ENCODE measurements around the genes GDPGP1 and IQGAP1.

GRCh38 chr15:89498090-89498833, 1.9 kb upstream of the RHCG start:
- PRO-cap, 3 experiments: no peak in any of the 3 experiments

DNA sequence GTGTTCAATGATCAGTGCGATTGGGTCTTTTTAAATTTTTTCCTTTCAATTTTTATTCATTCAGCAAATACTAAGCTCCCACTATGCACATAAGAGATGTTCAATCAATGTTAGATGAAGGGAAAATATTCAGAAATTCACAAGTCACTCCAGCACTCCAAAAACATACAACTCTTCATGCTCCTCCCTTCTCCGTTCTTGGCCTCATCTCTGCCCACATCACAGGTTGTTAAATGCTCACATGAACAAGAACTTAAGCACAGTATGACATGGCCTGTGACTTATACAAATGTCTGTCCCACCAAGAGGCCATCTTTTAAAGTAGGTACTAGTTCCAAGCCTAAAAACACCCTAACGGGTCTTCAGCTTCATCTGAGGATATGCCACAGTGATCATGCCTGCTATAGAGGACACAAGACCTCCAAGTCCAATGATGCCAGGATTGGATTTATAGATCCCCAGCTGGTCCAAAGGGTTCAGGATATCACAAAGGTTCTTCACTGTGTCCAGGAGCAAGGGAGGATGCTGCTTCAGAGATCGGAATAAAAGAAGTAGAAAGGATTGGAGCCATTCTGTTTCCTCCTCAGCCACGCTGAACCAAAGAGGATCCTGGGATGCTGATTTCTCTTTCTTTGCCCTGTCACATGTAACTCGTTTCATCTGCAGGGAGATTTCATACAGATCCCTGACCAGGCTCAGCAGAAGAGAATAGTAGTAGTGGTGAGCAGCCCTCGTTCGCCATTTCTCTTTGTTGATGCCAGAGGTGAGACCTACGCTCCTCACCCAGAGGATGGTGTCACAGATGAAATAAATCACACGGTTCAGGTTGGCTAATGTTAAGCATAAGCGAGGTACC, 4.1 kb upstream of the PLIN1 start:
- PRO-cap, 3 experiments: no peak in any of the 3 experiments

- PRO-cap, 3 experiments: no peak in any of the 3 experiments
Observed at GRCh38 chr15:89792780-89793315, 16.7 kb downstream of the MESP2 start.

DNA sequence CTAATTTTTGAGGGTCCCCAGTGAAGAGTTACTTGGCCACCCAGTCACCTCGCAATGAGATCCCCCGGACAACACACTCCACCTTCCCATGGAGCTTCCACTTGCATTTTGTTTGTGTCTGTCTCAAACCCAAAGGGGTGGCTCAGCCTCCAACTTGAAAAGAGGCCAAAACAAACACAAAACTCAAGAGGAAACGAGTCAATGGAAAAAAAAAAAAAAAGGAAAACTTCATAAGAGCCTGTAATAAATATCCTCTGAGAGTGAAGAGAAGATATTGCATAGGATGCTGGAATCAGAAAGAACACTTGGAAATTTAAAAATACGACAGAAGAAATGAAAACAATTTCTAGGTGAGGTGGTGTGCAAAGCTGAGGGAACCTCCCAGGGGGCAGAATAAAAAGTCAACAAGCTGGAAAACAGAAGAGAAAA, 18.8 kb downstream of the MESP2 start:
- PRO-cap, 3 experiments: peak in 1 of 3 experiments; most common plus-strand start position 274 of the sequence (in 1)

GRCh38 chr15:89860834-89861381, 32.9 kb downstream of the AP3S2 start:
- PRO-cap, 3 experiments: no peak in any of the 3 experiments

GRCh38 chr15:89865158-89865701, 28.6 kb downstream of the AP3S2 start:
- PRO-cap, 3 experiments: no peak in any of the 3 experiments

GRCh38 chr15:89899547-89900440, 6.0 kb upstream of the AP3S2 start:
- PRO-cap, 3 experiments: no peak in any of the 3 experiments

GRCh38 chr15:89971623-89972065, 29.5 kb upstream of the ZNF710 start:
- PRO-cap, 3 experiments: peak in 1 of 3 experiments; most common plus-strand start chr15:89971869 (in 1)

- PRO-cap, 3 experiments: no peak in any of the 3 experiments
Observed at GRCh38 chr15:90015791-90016192, 14.7 kb downstream of the ZNF710 start.

GRCh38 chr15:90046764-90047501, 45.8 kb downstream of the ZNF710 start:
- PRO-cap, 3 experiments: peak in 2 of 3 experiments; most common plus-strand start chr15:90047053 (in 2); most common minus-strand start chr15:90046973 (in 2)

DNA sequence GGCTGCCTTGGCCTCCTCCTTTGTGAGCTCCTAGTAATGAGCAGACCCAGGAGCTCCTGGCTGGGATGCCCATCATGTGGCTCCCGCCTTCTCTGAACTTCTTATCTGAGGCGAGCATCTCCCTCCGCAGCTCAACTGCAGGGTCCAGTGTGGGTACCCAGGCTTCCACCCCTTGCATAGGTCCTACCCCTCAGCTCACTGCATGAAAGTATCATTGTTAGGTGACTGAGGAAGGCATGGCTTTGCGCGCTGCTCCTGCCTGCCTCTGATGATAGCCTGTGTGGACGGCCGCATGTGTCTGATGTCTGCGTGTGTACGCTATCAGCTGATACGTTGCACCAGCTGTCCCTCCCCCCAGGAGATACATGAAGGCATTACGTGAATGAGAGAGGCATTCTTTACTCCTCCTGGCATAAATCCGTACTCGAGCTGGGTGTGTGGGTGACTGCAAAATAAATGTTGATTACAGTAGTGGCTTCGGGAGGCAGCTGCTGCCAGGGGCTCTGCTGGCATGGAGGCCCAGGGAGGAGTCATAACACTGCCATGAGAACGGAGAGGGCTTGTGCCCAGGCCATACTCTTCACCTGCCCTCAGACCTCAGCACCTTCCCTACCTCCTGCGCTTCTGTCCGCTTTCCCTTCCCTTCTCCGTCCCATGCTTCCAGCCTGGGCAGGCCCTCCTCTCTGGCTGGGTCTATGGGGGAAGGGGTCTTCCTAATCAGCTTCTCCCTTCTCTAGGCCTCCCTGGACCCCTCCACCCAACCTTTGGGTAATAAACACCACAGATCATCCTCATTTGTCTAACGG, 48.8 kb downstream of the ZNF710 start:
- PRO-cap, 3 experiments: no peak in any of the 3 experiments

DNA sequence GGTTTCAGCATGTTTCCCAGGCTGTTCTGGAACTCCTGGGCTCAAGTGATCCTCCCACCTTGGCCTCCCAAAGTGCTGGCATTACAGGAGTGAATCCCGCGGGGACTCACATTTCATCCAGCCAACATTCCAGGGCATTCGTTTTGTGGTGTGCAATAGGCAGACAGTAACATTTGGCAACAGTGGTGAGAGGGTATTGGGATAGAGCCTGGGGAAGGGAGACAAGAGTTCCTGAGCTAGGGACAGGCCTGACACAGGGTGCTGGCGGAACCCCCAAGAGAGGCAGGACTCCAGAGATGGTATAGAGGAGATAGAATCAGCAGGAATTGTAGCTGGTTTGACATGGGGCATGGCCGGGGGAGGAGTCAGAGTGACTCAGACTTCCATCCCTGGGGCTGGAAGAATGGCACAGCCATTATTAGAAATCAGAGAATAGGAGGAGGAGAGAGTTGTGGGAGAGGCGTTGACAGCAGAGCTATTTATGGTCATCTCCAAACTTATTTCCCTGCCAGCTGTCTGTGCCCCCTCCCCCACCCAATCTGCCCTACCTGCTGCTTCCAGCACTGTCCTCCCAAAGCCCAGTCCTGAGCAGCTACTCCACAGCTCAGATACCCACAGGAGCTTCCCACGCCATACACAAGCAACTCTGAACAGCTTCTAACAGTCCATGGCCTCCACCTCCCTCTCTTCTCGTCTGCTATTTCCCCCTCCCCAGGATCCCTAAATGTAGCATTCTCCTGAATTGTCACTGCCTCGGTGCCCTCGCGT, 4.4 kb upstream of the IDH2 start:
- PRO-cap, 3 experiments: peak in 2 of 3 experiments; most common plus-strand start position 574 of the sequence (in 2); most common minus-strand start position 290 of the sequence (in 1)

GRCh38 chr15:90186971-90187923, 13.9 kb upstream of the SEMA4B start:
- PRO-cap, 3 experiments: peak in 1 of 3 experiments; most common plus-strand start chr15:90187711 (in 1); most common minus-strand start chr15:90187424 (in 1)

- PRO-cap, 3 experiments: peak in 3 of 3 experiments; most common plus-strand start chr15:90234238 (in 2)
Observed at GRCh38 chr15:90234173-90234448, at the start of gene GDPGP1. Gene GDPGP1, plus strand, starts transcription at chr15:90234209.

DNA sequence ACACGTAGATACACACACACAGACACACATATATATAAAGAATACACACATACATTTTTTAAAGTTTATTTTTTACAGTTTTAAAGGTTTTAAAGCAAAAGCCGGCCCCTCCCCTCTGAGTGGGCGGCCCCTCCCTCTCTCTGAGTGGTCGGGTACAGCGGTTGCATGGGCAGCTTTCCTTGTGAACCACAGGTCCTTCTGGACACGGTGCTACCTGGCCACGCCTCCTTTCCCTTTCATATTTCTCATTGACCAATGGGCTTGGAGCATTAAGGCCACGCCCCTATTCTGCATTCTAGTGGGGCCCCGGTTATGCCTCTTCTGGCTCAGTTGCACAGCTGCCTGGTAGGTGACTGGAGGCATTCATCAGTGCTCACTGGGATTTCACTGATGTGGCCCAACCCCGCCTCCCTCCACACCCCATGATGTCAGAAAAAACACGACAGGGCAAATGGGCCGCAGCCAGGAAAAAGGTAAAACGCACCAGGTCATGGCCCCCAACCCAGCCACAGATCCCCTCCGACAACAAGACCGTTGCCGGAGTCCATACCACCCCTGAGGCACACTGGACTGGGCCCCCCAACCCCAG, 26.2 kb downstream of the NGRN start:
- PRO-cap, 3 experiments: no peak in any of the 3 experiments

DNA sequence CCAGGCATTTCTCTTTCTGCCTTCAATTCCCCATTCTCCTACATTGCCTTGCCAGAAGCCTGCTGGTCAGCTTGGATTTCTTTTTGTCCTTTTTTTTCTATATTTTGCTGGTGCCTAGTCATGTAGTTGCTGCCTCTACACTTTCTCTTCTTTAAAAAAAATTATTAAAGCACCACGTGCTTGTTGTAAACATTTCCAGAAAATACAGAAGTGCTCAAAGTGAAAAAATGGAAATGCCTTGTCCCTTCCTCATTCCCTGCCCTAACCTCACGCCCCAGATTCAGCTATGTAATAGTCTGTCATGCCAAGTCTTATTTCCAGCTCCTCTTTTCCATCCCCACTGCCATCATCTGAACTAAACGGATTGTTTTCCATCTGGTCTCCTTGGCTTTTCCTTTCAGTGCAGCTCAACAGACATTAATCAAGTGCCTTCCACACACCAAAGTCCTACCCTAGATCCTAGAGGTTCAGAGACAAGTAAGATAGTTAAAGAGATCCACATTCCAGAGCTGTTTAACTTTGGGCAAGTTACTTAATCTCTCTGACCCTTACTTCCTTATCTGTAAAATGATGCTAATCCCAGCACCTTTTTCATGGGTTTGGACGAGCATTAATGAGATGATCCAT, 15.5 kb downstream of the ZNF774 start:
- PRO-cap, 3 experiments: no peak in any of the 3 experiments

- PRO-cap, 3 experiments: peak in 3 of 3 experiments; most common minus-strand start chr15:90382758 (in 2)
Observed at GRCh38 chr15:90382632-90382940, 5.5 kb upstream of the IQGAP1 start.

DNA sequence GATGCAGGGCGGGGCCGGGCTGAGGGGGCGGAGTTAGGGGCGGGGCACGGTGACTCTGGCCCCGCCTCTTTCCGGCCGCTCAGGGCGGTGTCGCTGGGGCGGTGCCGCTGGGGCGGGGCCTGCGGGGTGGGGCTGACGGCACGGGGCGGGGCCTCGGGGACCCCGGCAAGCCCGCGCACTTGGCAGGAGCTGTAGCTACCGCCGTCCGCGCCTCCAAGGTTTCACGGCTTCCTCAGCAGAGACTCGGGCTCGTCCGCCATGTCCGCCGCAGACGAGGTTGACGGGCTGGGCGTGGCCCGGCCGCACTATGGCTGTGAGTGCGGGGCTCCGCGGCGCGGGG, at the start of gene IQGAP1:
IQGAP1 (plus strand) TSS at position 159 of the 340 bp plus-strand sequence.
- PRO-cap, 3 experiments: peak in 3 of 3 experiments; most common plus-strand start position 194 of the sequence (in 3)

GRCh38 chr15:90595627-90596376, 66.1 kb downstream of the CRTC3 start:
- PRO-cap, 3 experiments: no peak in any of the 3 experiments

DNA sequence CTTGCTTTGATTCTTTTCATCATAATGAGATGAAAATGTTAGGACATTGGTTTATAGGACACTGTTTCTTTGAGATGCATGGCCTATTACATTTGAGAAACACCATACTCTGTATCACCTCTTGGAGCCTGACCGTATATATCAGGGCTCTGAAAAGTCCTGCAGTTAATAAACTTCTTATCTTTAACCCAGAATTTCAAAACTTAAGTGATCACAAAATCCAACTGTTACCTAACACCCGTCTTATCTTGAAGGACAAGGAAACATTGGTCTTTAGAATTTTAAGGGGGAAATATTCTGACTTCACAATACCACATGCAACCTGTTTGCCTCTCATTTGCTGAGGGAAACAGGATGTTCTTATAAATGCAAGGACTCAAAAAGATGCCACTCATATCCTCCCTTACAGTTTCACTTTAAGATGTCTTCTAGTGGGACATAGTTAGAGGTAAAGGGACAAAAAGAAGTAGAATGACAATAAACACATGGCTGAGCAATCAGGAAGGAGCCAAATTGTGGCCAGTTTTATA, 67.8 kb downstream of the CRTC3 start:
- PRO-cap, 3 experiments: no peak in any of the 3 experiments

Data from Metastatic Breast Carcinoma in the Ovary (tissue), 3 donors.